Tongue (tissue), 2 donors: ENCODE measurements around a stretch of chr1.

DNA sequence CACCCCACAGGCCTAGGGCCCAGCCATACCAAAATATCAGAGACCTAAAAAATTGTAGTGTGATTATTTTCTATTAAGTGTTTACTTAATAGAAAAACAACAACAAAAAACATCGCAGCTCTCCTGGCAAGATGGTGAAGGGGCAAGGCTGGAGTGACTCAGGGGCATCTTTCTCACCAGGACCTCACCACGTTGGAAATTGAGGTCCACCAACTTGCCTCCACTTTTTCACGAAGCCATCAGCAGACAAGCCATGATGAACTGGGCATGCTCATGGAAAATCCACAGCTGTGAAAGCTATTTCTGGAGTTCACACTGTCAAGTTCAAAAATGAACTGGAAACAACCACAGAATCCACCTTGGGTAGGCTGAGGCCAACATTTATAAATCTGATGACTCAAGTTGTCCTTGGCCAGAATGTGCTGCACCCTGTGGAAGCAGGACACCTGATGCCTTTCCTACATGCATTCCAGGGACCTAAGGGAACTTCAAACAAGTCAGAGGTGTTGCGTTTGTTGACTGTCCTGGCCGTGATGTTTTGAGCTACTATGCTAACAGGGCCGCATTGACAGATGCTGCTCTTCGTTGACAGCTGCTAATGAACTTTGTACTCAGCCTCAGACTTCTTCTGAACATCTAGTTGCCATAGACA lies 128.1 kb upstream of the SLC45A1 start:
- RAMPAGE, long total RNA = no peak

DNA sequence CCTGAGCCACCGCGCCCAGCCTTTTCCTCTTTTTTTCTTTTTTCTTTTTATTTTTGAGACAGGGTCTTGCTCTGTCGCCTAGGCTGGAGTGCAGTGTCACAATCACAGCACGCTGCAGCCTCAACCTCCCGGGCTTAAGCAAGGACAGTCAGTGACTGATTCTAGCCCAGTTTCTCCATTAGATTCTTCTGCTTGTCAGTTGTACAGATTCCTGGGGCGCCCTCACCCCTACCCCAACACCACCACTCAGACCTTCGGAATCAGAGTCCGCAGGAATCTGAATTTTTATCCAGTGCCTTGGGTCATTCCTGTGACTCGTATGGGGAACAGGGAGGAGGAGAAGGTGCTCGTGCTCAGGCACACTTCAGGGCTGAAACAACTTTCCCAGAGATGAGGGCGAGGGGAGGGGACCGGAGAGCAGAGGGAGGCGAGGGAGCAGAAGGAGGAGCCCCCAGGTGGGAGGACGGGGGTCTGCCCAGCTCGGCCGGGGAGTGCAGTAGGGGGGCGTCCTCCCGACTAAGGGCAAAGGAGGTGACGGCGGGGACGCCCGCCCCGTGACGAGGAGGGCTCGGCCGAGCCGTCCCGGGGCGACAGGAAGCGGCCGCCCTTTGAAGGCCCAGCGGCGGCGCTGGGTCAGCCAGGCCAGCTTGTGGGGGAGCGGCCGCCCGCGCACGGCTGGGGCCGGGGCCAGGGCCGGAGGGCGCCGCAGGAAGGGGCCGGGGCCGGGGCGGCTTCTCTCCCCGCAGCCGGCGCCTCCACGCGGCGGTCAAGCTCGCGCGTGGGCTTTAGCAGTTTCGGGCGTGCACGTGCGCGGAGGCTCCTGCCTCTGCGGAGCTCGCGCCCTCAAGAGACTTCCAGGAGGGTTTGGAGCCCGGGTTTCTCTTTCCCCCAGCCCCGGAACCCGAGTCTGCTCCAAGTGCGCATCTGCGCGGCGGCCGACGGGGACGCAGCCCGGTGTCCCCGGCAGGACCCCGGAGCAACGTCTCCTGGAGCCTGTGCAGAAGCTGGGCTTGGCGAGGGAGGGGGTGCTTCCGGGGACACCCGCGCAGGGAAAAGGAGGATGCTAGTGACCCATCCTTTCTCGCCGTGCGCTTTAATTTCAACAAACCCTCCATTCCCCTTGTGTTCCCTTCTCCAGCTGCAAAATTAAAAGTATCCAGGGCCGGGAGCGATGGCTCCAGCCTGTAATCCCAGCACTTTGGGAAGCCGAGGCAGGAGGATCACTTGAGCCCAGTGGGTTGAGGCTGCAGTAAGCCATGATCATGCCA lies 100.8 kb upstream of the SLC45A1 start:
- RAMPAGE, long total RNA = no peak

DNA sequence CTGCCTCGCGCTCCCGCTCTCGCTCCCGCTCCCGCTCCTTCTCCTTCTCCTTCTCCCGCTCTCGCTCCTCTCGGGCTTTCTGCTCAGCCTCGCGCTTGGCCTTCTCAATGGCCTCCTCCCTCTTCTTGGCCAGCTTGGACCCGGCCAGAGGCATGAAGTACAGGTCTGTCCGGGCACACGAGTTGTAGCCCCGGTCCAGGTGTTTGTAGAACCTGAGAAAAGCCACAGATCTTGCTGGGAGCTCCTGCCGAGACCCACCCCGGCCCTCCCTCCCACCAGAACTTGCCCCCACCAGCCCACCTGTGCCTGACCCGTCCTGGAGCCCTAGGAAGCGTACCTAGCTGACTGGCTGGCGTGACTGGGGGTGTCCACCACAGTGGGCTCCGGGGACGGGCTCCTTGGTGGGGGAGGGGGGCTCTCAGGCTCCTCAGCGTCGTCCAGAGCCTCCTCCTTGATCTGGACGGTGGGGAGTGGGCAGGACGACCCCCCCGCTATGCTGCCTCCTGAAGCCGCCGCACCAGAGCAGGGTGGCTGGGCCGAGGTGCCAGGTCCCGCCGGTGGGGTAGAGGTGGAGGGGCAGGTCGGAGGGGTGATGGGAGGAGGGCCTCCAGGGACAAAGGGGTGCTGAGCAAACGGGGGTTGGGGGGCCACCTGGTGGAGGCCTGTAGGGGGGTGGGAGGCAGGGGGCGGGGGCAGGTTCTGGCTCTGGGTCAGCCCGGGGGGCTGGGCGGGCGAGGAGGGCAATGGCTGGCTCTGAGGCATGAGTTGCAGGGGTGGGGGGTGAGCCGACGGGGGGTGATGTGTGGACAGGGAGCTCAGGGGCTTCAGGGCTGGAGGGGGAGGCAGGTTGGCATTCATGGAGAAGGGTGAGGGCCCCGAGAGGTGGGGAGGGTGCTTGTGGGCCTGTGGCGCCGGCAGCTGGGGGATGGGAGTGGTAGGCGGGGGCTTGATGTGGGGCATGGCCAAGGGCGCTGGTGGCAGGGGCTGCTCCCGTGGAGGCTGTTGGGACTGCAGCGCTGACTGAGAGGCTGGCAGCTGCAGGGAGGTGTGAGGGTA lies 42.2 kb downstream of the SLC45A1 start:
- RAMPAGE, long total RNA = no peak

- RAMPAGE, long total RNA = no peak
Measured at GRCh38 chr1:8395996-8396663, 78.2 kb downstream of the SLC45A1 start.

GRCh38 chr1:8424447-8424551 lies 106.4 kb downstream of the SLC45A1 start:
- RAMPAGE, long total RNA = no peak

DNA sequence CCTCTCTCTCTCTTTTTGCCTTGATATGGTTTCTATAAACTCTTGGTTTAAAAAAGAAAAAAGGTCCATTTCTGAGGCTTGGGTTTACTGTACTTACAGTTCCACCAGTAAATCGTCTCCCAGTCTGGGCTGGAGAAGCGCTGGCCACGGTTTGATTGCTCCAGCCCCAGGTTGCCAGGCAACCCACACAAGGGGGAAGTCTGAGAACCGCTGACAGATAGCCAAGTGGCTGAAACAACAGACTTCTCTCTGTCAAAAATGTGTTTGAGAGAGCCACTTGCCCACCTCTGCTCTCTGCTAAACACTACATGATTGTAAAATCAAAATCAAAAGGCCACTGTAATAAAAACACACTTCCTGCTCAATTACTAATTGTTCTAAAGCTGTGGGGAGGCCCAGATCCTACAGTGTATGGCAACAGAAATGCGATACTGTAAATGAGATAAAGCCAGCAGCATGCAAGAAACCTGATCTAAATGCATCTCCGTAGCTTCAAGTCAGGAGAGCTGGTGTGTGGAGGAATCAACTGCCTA lies 121.1 kb downstream of the SLC45A1 start:
- RAMPAGE, long total RNA = no peak

- RAMPAGE, long total RNA = no peak
Measured at GRCh38 chr1:8472911-8473669, 155.2 kb downstream of the SLC45A1 start.

DNA sequence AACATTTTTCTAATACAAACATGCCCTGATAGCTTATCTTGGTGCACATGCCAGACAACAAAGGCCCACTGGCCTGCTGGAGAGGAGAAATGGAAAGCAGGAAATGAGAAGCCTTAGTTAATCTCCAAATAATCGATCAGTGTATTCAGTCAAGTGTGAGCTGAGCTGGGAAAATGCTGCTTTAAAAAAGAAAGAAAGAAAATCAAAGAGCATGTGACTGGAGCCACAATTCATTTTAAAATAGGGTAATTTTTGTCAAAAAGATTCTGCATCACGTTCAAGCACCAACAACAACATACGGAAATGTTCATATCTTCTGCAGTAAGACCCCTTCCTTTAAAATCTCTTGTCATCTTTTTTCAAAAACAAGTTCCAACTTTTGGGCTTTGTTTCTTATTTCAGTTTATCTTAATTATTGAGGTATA lies 245.7 kb downstream of the RERE start:
- RAMPAGE, long total RNA = no peak

GRCh38 chr1:8587554-8588267 lies 229.7 kb downstream of the RERE start:
- RAMPAGE, long total RNA = no peak

DNA sequence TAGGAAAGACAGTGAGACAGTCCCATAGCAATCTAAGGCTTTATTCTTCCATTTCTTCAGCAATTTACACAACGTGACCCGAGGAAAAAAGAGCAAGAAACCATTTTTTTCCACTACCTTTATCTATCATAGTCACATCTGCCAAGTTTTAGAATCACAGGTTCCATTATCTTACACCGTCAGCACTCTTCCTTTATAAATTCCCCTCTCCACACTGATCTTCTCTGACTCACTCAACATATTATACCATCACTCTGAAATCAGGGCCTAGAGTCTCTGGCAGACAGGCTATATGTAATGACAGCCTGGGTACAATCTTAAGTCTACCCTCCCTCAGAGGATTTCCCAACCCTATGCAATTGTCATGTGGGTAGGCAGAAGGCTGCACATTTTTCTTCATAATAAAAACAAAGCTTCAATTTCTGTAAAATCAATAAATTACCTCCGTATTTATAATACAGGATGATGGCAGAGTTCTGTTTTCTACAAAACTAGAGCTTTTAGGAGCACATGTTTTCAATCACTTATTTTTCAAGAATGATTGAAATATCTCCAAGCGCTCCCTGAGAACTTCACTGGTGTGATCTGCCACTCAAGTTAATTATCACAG lies 138.1 kb downstream of the RERE start:
- RAMPAGE, long total RNA = no peak

- RAMPAGE, long total RNA = no peak
Measured at GRCh38 chr1:8702080-8702554, 115.3 kb downstream of the RERE start.

GRCh38 chr1:9066787-9067614 lies 2.4 kb downstream of the SLC2A5 start:
- RAMPAGE, long total RNA = no peak

DNA sequence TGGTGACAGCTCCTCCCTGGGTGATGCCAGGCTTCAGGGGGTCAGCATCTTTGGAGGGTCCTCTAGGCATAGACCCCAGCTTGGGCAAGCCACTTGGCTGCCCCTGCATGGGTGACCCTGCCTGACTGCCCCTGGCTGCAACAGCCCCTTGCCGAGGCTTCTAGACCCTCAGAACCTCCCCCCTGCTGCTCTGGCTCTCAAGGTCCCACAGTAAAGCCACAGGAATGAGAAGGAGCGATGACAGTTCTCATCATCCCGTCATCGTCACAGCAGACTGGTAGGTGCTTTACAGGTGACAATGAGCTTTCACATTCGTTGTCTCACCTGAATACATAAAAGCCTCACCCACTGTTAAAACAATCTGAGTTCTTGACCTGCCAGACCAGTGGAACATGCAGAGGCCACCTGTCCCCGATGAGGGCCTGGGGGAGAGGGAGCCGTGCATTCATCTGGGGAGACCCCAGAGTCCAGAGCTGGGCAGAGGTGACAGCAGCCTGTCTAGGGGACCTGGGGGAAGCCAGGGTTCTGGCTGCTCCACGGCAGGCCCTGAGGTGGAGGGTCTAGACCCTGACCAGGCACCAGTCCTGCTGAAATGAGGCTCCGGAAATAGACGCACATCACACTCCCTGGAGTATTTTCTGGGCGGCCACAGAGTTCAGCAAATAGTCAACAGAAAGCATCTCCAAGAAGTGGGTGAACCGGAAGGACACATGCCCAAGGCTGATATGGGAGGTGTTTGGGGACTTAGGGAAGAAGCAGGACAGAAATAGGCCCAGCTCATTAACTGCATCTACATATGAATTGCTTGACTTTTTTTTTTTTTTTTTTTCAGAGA lies 36.2 kb upstream of the GPR157 start:
- RAMPAGE, long total RNA = no peak

- RAMPAGE, long total RNA = no peak
Measured at GRCh38 chr1:9232866-9233756, 1.5 kb upstream of the H6PD start.

GRCh38 chr1:9238564-9239010 lies 4.0 kb downstream of the H6PD start:
- RAMPAGE, long total RNA = no peak

DNA sequence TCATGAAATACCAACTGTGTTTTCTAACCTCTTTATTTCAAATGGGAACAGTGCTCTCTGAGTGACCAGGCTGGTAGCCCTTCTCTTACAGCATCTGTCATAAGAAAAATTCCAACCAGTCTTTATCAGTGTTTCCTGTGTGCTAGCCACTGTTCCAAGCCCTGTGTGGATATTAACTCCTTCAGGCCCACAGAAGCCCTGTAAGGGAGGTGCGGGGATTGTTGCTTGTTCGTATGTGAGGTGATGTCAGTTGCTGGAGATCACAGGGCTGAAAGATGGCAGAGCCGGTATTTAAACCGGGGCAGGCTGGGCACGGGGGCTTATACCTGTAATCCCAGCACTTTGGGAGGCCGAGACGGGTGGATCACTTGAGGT lies 19.2 kb downstream of the H6PD start:
- RAMPAGE, long total RNA = no peak

DNA sequence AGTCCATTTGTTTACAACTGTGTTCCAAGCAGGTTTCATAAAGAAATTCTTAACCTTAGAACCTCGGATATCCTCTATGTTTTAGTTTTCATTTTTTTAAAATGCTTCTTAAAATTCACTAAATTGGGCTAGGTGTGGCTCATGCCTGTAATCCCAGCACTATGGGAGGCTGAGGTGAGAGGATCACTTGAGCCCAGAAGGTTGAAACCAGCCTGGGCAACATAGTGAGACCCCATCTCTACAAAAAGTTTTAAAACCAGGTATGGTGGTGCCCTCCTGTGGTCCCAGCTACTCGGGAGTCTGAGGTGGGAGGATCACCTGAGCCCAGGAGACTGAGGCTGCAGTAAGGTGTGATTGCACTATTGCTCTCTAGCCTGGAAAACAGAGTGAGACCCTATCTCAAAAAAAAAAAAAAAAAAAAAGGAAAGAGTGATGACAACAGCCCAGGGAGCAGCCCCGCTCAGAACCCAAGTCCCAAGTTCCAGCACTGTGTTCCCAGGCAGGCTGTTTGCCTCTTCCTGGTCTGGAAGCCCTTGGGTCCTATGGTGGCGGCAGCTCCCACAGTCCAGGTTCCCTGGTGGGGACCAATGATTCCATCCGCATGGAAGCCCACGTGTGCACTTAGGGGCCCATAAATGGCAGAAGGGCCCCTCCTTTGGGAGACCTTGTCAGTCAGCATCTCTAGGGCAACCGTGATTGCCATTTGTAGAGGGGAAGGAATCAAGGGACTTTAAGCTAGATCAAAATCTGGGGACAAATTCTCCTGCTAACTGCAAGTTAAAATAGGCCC lies 24.7 kb upstream of the SPSB1 start:
- RAMPAGE, long total RNA = no peak

- RAMPAGE, long total RNA = no peak
Measured at GRCh38 chr1:9268826-9269314, 23.8 kb upstream of the SPSB1 start.

- RAMPAGE, long total RNA = no peak
Measured at GRCh38 chr1:9305412-9306379, 13.0 kb downstream of the SPSB1 start.

GRCh38 chr1:9306380-9306627 lies 13.6 kb downstream of the SPSB1 start:
- RAMPAGE, long total RNA = no peak